REH cell (cell line): ENCODE measurements around a stretch of chr2.

GRCh38 chr2:121365051-121365441 is 80.0 kb upstream of the TFCP2L1 start:
- PRO-cap = no peak

GRCh38 chr2:121531010-121531359 is 118.3 kb downstream of the CLASP1 start:
- PRO-cap = no peak

- PRO-cap = unidirectional peak, plus-strand start at chr2:121975301; unidirectional peak, plus-strand start at chr2:121975333
Measured at GRCh38 chr2:121975015-121975508, 219.6 kb downstream of the TSN start.

- PRO-cap = no peak
Measured at GRCh38 chr2:122493753-122494193, 738.3 kb downstream of the TSN start.

- PRO-cap = no peak
Measured at GRCh38 chr2:126558156-126558355, 97.9 kb upstream of the GYPC start.

DNA sequence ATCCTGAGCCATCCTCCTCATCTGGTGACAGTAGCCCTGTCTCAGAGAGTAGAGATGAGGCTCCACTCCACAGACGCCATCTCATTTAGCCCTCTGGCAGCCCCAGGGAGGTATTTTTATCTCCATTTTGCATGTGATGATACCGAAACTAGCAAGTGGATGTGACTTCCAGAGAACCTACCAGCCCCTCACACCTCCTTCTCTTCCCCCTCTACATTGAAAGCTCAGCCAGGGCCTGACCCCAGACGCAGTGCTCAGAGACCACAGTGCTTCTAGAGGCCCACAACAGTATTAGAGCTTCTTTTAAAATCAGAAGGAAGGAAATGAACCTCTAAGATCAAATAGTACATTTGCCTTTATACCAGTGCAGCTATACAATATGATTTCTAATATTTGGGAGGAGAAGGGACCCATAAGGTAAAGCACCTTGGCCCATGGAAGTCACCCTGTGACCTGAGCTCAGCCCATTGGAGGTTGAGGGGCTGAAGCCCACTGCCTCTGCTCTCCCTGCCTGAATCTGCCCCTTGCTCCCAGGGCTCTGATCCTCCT is 8.4 kb downstream of the GYPC start:
- PRO-cap = no peak

DNA sequence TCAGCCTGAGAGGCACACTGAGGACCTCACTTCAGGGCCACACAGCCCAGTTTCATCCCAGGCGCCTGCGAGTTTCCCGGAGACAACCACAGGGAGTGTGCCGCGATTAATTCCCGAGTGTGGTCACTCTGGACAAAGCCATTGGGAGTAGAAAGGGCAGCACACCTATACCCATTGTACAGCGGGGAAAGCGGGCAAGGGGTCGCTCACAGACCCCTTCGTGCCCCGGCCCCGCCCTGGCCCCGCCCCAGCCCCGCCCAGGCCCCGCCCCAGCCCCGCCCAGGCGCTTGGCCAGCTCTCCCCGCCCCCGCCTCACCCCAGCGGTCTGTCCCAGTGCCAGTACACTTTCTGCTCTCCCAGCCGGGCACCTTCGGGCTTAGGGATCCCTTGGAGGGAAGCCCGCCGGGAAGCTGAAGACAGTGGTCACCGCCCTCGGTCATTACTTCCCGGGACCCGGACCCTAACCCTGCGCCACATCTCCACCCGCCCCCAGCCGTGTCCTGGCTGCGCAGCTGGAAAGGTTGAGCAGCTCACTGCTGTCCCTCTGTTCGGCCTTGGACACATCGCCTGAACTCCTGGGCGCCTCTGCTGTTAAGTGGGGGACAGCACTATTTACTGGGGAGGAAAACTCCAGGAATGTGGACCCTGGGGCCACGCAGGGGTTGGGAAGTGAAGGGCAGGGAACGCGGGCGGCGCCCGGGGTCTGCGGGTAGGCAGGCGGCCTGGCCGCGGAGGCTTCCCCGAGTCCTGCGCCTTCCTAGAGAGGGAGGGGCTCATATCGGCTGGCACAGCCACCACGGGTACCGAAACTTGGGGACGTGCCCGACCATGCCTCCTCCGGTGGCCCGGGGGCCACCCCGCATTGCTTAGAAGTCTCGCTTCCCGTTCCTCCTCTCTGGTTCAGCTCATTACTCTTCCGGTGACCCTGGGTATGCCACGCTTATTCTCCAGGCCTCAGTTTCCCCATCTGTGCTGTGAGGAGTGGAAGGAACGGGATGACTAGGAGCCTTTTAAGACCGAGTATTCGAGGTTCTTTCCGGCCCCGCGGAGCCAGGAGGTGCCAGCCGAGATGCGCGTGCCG is 120.9 kb downstream of the GYPC start:
- PRO-cap = no peak

DNA sequence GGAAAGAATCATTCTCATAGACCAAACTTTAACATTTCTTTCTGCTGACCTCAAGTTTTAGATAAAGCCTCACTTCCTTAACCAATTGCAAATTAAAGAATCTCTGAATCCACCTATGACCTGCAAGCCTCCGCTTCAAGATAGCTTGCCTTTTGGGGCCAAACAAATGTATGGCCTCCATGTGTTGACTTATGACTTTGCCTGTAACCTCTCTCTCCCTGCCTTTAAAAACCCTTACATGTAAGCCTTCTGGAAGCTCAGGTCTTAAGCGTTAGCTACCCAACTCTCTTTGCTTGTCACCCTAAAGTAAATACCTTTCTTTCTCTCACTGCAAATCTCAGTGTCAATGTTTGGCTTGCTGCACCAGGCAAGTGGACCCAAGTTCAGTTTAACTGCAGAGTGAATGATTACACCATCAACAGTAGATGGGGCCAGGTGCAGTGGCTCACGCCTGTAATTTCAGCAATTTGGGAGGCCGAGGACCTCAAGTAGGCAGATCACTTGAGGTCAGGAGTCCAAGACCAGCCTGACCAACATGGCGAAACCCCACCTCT is 97.9 kb downstream of the TEX51 start:
- PRO-cap = no peak

- PRO-cap = no peak
Measured at GRCh38 chr2:127052165-127052733, 54.7 kb downstream of the BIN1 start.

GRCh38 chr2:127068838-127069700 is 37.9 kb downstream of the BIN1 start:
- PRO-cap = no peak

- PRO-cap = no peak
Measured at GRCh38 chr2:127079195-127079938, 27.6 kb downstream of the BIN1 start.

- PRO-cap = no peak
Measured at GRCh38 chr2:127103308-127104426, 3.3 kb downstream of the BIN1 start.

- PRO-cap = no peak
Measured at GRCh38 chr2:127184927-127185477, 35.1 kb downstream of the CYP27C1 start.

DNA sequence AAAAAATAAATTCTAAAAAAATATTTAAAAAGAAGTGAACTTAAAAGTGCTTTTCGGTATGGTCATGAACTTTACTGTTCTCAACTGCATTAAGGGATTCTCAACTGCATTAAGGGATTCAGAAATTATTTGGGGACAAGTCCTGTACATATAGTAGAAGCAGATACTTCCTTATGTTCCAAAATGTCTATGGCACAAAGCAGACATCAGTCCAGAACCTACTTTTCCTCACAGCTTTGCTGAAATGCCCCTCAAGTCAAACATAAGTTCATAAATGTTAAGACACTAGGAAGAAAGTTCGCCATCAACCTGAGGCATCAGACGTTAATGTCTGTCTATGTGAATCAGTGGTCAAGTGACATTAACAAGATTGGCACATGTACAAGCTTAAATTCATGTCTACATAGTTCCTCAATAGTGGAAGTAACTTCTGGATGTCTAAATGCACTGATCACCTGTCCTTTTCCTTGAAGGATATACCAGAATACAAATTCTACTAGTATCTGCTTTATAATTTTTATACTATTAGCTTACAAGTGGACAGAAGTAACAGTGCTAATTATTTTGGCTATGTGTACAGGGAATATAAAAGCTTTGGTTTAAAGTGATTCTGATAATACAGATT is 7.1 kb upstream of the ERCC3 start:
- PRO-cap = no peak

- PRO-cap = no peak
Measured at GRCh38 chr2:127384729-127384987, 3.1 kb downstream of the MAP3K2 start.

DNA sequence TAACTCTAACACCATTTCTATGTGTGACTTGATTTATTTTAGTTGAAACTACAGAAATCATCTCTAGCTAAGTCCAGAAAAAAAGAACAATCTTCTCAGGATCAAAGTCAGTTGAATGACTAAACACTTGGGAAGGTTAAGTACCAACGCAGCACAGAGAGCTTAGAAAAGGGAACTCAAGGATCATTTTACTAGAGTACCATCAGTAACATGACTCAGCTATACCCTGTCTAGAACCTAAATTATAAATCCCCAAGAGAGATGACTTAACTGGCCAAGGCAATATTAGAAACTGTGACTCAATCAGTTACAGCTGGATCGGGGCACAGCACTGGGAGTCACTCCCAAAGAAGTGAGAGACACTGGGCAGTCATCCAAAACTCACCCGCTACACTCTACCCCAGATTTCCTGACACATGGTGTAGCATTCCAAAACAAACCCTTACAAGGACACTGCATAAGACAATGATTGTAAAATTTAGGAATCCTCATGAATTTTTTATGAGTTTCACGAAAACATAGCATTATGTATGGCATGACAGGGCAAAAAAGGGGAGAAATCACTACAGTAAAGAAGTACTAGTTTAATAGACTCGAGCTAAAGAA is 17.7 kb downstream of the IWS1 start:
- PRO-cap = no peak

- PRO-cap = unidirectional peak, plus-strand start at chr2:127525716
Measured at GRCh38 chr2:127525315-127525889, 887 bp downstream of the IWS1 start.

DNA sequence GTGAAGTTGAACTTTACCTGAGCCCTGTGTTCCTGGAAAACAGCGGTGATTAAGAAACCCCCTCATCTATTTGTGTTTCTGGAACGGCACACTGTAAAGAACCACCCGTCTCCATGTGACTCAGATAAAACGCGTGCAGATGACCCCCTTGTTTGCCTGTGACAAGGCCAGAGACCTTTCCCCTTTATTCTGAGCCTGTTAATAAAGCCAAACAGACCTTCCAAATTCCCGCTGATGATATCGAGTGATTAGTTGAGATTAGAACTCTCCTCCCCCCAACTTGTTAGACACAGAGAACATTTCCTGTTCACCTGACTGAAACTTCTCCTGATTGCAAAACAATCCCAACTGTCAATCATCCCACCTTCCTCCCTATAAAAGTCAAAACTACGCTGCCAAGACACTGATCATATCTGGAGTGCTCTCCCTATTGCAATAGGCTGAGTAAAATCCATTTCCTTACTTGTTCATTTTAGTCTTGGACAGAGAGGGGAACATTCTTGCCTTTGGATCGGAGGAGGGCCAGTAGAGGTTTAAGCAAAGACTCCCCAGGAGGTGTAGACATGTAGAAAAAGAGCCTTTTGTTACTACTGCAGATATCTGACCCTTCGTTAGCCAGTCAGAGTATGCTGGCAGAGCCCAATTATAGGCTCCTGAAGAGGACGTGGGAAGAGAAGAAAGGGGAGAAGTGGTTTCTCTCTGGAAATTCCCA is 937 bp upstream of the IWS1 start:
- PRO-cap = no peak

DNA sequence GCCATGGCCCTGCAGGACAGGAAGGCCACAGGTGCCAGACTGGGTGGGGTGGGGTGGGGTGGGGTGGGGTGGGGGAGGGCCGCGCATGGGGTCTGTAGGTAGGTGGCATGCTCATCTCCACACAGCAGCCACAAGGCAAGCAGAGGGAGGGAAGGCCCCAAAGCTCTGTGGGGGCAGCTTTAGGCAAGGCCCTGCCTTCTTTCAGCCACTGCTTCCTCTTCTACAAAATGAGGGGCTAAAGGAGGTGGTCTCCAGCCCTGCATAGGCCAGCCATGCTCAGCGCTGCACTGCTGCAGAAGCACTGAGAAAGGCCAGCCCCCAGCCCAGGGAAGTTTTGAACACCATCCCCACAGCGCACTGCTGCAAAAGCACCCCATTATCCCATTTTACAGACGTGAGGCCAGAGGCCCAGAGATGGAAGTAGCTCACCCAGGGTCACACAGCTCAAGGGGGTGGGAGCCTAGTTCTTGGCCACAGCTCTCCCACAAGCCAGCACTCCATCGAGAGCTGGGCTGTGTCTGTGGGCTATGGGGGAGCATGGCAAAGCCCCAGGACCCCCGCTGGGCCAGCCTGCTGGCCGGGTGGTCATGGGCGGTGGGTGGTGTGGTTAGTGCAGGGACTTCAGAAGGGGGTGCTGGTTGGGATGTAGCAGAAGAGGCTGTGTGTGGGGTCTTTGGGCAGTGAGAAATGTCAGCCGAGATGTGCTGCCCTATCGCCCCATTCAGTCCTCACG is 17.3 kb upstream of the GPR17 start:
- PRO-cap = no peak

DNA sequence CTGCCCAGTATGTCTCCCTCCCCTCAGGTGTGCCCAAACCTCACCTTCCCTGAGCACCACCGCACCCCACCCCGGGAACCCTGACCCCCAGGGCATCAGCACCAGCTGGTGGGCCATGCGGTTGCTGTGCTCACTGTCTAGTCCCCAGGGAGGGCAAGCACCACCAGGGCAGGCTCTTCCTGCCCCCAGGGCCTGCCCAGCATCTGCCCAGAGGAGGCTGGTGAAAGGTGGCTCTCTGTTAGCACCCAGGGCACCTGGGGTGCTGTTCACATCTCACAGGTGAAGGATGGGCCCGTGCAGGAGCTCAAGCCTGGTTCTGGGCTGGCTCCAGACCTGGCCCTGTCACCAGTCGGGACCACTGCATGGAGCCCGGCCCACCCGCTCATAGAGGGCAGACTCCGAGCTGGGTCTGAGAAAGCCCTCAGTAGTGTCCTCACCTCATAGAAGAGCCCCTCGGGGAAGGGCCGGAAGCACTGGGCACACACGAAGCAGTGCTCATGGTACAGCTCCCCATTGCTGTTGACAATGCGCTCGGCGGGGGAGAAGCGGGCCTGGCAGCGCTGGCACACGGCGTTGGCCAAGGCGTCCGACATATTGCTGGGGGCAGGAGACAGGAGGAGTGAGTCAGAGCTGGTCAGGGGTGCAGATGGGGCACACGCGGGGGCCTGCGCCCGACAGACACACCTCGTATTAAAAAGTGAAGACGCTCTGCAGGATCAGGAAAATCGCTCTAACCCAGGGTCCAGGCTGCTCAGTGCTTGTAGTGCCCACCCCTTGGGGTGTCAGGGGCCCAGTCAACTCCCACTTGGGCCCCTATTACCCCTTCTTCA is 11.2 kb downstream of the GPR17 start:
- PRO-cap = no peak